Progenitor cell of endocrine pancreas (in vitro differentiated cells): ENCODE measurements around a stretch of chr3.

DNA sequence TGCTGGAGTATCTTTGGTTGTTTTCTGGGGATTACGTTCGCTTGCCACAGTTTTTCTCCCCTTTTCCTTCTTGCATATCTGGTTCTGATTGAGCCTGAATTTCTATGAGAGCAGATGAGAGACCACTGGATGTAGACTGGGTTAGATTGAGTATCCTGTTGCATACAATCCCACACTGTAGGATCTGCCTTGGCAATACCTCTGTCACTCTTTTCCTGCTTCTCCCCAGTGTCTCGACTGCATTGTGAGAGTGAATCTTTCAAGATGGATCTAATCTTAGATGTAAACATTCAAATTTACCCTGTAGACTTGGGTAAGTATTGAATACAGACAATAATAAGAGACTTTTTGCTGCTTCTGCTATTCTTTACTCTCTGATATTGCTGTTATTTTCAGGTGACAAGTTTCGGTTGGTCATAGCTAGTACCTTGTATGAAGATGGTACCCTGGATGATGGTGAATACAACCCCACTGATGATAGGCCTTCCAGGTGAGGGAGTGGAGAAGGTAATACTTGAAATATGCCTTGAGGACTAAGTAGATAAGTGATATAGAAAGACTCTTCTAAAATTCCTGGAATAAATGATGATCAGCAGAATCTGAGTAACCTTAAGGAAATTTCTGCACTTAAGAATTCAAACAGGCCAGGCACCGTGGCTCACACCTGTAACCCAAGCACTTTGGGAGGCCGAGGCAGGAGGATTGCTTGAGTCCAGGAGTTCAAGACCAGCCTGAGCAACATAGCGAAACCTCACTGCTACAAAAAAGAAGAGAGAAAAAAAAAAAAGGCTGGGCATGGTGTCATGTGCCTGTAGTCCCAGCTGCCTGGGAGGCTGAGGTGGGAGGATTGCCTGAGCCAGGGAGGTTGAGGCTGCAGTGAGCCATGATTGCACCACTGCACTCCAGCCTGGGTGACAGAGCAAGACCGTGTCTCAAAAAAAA lies 3.5 kb downstream of the POLR2H start:
- PRO-cap = no peak

GRCh38 chr3:184378549-184379567 lies 851 bp upstream of the THPO start:
- PRO-cap = no peak

DNA sequence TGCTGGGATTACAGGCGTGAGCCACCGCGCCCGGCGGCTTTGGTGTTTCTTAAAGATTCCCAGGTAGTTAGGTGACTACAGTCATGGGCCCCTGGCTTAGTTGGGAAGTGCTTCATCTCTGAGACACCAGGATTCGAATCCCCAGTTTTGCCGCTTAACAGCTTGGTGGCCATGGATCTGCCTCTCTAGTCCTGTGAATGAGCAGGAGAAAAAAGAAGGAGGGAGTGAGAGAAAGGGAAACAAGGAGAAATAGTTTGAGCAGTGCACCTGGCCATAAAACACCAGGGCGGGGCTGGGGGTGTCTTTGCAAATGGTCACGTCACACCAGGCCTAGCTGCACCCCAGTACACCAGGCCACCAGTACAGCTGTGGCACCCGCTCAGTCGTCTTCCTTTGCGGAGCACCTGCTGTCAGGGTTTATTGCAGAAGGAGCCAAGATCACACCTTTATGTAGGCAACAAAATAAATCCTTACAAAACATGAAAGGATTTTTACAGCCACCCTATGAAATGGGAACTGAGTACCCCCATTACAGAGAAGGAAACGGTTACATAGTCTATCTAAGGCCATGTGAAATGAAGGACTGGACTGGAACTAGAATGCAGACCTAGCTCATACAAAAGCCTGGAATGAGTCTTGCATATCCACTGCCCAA lies 14.5 kb upstream of the EPHB3 start:
- PRO-cap = no peak

GRCh38 chr3:184563354-184564096 lies 1.9 kb downstream of the EPHB3 start:
- PRO-cap = no peak

DNA sequence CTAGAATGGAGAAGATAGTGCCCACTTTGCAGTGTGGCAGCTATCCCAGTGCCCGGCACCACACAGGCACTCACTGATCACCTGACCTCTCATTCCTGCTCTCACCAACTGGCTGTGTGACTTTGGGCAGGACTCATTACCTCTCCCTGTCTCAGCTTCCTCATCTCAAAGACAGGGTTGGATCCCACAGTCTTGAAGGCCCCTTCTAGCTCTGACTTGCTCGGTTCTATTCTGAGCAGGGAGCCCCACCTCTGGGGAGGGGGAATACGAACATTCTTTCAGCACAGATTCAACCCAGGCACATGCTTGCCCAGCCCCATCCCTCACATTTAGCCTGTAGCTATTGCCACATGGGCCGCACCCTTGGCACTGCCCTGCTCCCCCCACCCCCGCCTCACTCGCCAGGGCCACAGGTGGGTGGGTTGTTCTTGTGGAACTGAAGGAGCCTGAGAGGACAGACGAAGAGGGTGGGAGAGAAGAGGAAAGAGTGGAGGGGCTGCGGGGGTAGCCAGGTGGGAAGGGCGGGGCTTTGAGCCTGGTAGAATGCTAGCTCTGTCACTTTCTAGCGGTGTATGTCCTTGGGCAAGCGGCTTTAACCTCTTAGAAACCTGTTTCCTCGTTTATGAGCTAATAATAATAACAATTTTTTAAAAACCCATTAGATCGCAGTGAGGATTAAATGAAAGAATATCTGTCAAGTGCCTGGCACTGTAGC lies 39.4 kb downstream of the EPHB3 start:
- PRO-cap = no peak

DNA sequence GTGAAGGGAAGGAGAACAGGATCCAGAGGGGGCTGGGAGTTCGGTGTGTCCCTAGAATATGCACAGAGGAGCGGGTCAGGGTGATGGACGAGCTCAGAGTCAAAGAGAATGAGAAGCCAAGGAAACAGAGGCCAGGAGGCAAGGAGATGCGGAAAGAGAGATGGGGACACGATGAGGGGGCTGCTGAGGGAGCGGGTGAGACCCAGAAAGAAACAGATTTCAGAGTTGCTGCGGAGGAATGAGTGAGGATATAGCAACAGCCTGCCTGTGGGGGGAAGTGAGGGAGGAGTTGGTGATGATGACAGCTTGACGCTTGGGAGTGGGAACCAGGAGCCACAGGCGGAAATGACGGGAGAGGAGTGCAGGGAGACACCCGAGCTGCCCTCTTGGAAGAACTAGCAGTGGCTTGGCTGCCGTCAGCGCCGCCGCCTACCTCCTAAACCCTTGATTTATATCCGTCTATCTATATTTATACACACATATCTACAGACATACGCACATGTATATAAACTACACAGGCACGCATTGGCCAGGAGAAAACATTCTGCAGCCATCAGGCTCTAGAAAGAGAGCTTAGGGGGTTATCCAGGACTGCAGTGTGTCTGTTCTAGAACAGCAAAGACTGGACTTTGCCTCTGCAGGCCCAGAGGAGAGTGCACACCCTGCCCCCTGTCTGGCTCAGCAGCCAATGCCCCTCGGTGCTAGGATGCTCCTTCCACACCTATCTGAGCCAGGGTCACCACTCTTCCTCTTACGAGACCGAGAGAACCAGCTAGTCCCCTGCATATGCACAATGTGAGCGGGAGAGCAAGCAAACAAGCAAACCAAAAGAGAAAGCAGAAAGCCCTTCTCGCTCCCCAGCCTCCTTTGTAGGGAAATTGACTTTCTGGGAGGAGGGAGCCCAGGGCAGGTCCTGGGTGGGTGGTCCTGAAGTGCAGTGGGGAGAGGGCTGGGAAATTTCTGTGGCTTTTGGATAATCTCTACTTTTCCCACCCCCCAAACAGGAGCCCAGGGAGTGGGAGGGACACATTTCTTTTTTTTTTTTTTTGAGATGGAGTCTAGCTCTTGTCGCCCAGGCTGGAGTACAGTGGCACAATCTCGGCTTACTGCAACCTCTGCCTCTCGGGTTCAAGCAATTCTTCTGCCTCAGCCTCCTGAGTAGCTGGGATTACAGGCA lies 45.3 kb upstream of the MAGEF1 start:
- PRO-cap = no peak

DNA sequence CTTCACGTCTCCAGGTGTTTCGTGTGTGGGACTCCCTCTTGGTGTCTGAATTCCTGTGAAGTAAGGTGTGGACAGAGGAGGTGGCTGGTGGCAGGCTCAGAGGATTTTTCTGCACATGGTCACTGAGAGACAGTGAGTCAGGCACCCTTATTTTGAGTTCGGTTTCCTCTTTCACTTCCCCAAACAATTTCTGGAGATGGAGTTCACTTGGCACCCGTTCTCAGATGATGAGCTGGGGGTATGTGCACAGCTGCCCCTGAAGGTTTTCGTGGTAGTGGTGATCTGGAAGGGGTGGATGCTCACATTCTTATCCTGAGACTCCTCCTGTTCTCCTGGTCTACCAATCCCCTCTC lies 46.2 kb upstream of the VPS8 start:
- PRO-cap = no peak

- PRO-cap = no peak
Measured at GRCh38 chr3:185250598-185250986, 3.3 kb downstream of the EHHADH start.

- PRO-cap = no peak
Measured at GRCh38 chr3:185337243-185337651, 25.7 kb upstream of the MAP3K13 start.

- PRO-cap = no peak
Measured at GRCh38 chr3:185417417-185417982, 54.6 kb downstream of the MAP3K13 start.

GRCh38 chr3:185561329-185561960 lies 9.1 kb upstream of the LIPH start:
- PRO-cap = no peak

DNA sequence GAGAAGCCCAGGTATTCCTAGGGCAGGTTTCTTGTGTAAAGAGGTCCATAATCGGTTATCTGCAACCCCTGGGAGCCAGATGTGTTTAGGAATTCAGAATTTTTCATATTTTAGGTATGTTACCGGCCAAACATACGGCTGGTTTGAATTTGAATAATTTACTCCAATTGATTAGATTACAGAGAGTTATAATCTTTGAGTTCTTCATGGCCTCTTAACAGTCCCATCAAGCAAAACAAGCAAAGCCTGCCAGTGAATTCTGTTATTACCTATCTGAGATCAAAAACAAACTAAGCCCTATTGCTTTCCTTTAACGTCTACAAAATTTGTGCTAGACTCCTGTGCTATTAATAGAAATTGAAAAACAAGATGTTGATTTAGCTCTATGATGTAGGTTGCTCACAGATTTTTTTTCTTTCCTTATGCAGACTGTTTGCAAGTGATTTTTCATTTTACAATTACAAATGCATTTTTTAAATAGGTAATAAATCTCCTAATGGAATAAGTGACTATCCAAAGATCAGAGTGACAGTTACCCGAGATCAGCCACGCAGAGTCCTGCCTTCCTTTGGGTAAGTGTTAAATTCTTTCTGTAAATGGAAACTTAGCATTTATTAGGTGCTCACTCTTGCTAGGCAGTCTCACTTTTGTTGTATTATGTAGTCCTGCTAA lies 14.3 kb downstream of the SENP2 start:
- PRO-cap = no peak

- PRO-cap = no peak
Measured at GRCh38 chr3:185701605-185702453, 115.7 kb downstream of the SENP2 start.

GRCh38 chr3:185746152-185746771 lies 78.6 kb downstream of the IGF2BP2 start:
- PRO-cap = no peak

DNA sequence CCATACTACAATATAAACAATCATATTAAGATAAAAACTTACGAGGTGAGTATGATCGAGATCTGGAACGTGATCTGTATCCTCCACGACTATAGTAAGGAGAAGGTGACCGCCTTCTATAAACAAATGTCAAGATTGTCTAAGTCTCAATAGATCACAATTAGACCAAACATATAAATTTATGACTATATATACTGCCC lies 19.6 kb downstream of the TRA2B start:
- PRO-cap = no peak

- PRO-cap = no peak
Measured at GRCh38 chr3:185920188-185921442, 17.2 kb downstream of the TRA2B start.

GRCh38 chr3:185935812-185936747 lies 1.7 kb downstream of the TRA2B start:
- PRO-cap = no peak

DNA sequence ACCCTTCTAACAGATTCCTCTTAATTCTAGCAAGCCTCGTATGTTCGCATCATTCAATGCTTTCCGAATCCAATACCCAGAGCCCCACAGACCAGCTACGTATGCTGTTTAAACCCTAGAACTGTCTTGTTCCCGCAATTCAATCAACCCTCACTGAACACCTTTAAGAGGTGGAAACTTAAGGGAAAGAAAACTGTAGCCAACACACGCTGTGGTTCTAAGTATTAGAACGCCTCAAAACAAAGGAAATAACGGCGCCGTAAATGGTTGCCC lies 1.1 kb downstream of the TRA2B start:
- PRO-cap = unidirectional peak, plus-strand start at position 52 of the sequence

DNA sequence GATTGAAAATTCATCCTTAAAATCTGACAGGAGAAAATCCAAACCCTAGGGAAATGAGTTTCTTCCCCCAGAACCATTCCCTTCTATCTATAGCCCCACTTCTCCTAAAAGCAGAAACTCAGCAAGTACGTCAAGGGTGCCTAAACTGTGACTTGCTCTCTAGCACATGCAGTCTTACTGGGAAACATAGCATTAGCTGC lies 13.5 kb downstream of the ETV5 start:
- PRO-cap = no peak

GRCh38 chr3:186102655-186102998 lies 6.3 kb downstream of the ETV5 start:
- PRO-cap = no peak